Monocyte (primary cell): ENCODE results near the genes TBC1D9 and RNF150.

DNA sequence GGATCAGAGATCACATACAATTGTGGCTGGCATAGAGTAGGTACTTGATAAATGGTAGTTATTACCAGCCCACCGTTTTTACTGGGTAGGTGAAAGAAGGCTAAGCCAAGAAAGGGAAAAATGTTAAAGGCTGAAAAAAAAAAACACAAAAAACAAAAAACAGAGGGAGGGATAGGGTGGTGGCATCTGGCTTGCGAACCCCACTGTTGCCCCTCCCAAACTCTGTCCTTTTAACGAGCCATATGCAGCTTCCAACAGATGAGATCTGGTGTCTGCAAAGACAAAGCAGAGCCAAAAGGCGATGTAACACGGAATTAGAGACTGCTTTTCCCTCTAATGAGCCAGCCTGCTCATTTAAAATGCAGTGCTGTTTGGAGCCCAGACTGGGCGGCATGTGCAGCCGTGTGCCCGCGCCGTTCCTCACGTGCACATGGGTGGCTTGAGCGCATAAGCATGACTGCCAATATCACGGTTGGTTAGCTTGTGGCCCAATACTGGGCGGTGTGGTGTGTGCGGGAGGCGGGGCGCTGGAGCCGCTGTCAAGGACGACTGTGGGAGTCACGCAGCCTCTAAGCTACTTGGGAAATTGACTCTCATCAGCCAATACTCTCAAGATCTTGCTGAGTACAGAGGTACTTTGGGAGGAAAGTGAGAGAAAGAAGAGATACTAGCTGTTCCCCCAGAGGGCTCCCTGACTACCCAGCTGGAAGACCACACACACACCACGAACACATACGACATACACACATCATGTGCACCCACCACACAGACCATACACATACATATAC is 87.0 kb upstream of the SCOC start:
- PRO-cap, 2 experiments = no peak in any of the 2 experiments

DNA sequence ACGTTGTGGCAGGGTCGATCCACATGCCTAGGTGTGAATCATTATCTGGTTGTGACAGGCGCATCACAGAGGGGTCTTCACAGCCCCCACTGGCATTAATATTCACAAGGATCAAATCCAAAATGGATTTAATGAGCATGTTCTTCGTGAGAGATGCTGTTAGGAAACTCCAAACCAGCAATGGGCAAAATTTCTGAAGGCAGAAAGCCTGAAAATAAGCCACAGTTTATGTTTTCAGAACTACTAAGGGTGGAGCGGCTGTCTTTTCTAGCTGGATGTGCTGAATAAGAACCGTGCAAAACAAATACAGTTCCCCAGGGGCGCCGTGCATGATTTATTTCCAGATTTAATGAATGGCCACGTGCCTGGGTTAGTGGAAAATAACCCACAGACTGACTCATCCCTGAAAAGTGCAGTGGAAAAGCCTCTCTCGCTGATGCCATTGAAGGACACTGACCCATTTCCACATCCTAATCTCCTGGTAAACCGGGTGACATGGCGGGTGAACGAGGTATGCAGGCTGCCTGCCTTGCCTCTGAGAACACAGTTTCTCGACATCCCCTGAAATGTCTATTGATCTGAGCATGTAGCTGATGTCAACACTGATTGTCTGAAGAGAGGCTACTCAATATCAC is 77.2 kb upstream of the SCOC start:
- PRO-cap, 2 experiments = no peak in any of the 2 experiments

- PRO-cap, 2 experiments = no peak in any of the 2 experiments
These were observed 73.1 kb upstream of the UCP1 start for GRCh38 chr4:140641600-140642461.

DNA sequence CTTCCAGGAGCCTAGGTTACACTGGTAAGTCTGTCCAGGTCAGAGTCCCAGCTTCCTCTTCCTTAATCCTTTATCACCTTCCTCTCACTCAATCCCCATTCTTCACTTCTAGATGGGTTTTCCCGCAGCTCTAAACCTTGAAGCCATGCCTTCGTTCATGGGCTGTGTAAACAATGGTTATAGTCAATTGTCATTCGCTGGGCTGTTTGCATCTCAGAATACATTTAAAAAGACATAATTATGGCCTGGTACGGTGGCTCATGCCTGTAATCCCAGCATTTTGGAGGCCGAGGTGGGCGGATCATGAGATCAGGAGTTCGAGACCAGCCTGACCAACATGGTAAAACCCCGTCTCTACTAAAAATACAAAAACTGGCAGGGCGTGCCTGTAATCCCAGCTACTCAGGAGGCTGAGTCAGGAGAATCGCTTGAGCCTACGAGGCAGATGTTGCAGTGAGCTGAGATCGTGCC is 57.9 kb downstream of the TBC1D9 start:
- PRO-cap, 2 experiments = no peak in any of the 2 experiments

DNA sequence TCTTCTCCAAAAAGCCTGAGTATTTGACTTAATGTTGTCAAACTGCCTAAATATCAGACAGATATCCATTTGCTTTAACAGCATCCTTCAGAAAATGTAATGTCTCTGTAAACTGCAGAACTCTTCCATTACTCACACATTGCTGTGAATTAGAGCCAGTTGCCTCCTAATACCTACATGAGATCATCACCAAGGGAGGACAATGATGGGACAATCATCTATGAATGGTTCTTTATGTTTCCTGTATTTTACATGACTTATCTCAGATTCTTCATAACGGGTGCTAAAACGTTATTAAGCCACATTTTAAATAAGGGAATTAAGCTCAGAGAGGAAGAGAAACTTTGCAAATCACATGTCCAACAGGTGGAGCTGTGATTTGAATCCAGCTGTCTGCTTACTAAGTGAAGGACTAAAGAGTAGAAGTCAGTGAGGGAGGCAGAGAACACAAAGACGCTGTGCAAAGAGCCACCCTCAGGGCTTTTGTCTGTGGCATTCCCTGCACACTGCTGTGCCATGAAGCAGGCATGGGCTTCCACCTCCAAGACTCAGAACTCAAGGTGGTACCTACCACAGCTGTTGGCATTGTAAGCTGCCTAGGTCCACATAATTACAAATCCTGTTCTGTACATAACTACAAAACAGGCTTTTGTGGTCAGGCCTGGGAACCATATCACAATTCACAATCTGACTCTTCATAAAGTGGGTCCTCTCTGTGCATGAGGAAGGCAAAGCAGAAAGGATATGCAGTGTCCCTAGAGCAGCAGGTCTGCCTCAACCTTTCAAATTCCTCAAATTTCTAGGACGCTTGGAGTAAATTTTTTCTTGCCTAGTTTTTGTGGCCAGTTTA is 12.9 kb downstream of the TBC1D9 start:
- PRO-cap, 2 experiments = peak in 1 of 2 experiments; most common plus-strand start position 429 of the sequence (in 1)

- PRO-cap, 2 experiments = peak in 2 of 2 experiments; most common plus-strand start chr4:140756603 (in 1); most common minus-strand start chr4:140757008 (in 2)
These were observed at the start of gene TBC1D9 for GRCh38 chr4:140756260-140757449. TBC1D9 (minus strand) TSS chr4:140756385.

- PRO-cap, 2 experiments = no peak in any of the 2 experiments
These were observed 150.8 kb downstream of the RNF150 start for GRCh38 chr4:140982455-140982874.

GRCh38 chr4:141133049-141133924 is at the start of gene RNF150:
RNF150 (minus strand) TSS chr4:141133469.
- PRO-cap, 2 experiments = no peak in any of the 2 experiments

GRCh38 chr4:141232415-141232812 is 11.7 kb downstream of the ZNF330 start:
- PRO-cap, 2 experiments = no peak in any of the 2 experiments

GRCh38 chr4:141353152-141353643 is 132.5 kb downstream of the ZNF330 start:
- PRO-cap, 2 experiments = peak in 1 of 2 experiments; most common minus-strand start chr4:141353216 (in 1)

- PRO-cap, 2 experiments = no peak in any of the 2 experiments
These were observed 580.5 kb downstream of the INPP4B start for GRCh38 chr4:142265643-142265947.

DNA sequence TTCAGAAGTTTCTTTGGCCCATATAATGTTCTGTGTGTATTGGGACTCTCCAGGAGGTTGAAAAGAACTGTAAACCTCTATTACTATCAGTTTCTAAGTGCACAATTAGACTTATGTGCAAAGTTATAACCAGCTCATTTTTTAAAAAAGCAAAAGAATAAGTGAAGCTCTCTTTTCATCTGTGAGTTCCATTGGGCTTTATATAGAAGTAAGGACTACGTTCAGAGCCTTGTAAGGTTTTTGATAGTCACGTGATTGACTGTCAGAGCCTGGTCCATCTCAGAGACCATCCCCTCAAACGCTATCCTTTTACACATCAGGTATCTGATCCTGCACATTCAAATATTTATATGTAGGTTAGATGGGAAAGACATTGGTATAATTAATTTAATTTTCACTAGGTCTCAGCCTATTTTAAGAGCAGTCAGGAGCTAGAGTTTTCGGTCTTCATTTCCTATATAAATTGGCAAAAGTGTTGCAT is 279.3 kb downstream of the INPP4B start:
- PRO-cap, 2 experiments = no peak in any of the 2 experiments

- PRO-cap, 2 experiments = no peak in any of the 2 experiments
These were observed 18.9 kb downstream of the GAB1 start for GRCh38 chr4:143355275-143356178.

- PRO-cap, 2 experiments = no peak in any of the 2 experiments
These were observed 2.1 kb downstream of the OTUD4 start for GRCh38 chr4:145178230-145178715.

DNA sequence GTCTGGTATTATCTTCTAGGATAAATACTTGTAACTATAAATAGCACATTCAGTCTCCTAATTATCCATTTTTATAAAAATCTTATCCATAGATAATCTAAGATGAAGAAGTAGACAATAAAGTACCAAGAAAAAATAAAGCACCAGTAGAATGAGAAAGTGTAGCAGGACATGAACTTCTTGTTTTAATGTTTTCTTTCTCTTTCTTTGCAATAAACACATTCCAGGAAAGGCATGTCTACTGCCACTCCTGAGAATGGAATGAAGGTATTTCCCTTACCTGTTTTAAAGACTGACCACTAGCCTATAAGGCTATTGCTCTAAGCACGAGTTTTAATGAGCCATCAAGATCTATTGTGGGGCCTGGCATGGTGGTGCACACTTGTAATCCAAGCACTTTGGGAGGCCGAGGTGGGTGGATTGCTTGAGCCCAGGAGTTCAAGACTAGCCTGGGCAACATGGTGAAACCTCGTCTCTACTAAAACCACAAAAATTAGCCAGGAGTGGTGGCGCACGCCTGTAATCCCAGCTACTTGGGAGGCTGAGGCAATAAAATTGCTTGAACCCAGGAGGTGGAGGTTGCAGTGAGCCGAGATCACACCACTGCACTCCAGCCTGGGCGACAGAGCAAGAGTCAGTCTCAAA is 15.2 kb upstream of the OTUD4 start:
- PRO-cap, 2 experiments = no peak in any of the 2 experiments

- PRO-cap, 2 experiments = no peak in any of the 2 experiments
These were observed 32.8 kb downstream of the SMAD1 start for GRCh38 chr4:145514442-145514905.

DNA sequence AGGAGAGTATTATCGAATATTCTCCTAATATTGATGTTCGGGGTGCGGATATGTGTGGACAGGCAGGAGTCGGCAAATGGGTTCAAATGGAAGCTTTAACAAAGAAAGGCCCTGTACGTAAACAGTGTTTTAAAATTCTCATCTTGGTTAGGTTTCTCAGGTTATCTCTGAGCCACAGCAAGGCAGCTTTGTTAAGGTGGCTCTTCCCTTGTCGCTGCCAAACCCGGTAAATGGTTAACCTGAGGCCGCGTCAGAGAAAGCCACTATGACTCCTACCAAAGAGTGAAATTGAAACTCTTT is 302 bp downstream of the MMAA start:
- PRO-cap, 2 experiments = peak in 2 of 2 experiments; most common minus-strand start position 228 of the sequence (in 1)

DNA sequence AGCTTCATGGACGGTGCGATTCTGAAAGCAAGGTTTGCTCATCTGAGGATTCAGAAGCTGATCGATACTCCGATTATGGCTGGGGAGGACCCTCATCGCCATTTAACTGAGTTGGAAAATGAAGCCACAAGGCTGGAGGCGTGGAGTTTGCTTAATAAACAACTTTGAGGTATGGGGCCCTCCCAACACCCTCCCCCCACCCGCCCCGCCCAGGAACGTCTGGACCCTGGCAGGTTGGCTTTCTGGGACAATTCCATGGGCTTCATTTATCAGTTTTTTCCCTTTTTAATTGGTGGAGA is 52.5 kb downstream of the C4orf51 start:
- PRO-cap, 2 experiments = no peak in any of the 2 experiments

GRCh38 chr4:145909703-145910326 is 28.8 kb downstream of the ZNF827 start:
- PRO-cap, 2 experiments = no peak in any of the 2 experiments

DNA sequence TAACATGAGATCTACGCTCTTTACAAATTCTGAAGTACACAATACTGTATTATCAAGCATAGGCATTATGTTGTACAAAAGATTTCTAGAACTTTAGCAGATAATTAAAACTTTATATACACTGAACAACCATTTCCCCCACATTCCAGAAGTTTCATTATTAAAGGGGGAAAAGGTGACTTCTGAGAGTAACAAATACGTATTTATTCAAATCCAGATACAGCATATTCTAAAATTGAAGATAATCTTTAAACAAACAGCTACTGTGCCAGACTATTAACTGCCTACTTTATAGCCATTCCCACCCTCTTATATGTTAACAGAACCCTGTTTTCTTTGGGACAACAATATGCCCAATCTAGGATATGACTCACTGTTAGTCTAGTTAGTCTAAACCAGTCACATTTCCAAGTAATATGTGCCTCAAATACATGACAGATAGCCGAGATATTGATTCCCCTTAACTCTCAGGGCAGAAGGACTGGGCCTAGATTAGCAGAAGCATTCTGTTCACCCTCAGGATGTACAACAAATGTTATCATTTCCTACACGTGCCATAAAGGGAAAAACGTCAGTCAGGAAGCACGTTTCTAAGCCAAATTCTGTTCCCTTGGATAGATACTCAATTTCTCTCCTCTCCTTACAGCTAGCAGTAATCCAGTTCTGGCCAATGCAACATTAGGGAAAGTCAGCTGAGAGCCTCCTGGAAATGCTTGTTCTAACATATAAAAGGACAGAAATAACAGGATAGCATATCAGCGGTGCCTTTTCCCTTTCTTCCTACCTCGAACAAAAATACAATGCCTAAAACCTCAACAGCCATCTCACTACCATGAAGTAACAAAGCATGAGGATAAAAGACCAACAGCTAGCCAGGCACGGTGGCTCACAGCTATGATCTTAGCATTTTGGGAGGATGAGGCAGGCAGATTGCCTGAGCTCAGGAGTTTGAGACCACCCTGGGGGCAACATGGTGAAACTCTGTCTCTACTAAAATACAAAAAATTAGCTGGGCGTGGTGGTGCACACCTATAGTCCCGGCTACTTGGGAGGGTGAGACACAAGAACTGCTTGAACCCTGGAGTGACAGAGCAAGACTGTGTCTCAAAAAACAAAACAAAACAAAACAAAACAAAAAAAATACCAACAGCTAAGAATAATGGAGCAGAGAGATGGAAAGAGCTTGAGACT is 113.9 kb downstream of the SLC10A7 start:
- PRO-cap, 2 experiments = no peak in any of the 2 experiments